Prostate gland (tissue), 2 donors: Measurements from ENCODE around the genes MCF2L and ADPRHL1.

GRCh38 chr13:112956331-112957278, 12.4 kb upstream of the MCF2L start:
- PRO-cap, result no peak
- RAMPAGE, long total RNA, 2 experiments, result no peak in any of the 2 experiments

DNA sequence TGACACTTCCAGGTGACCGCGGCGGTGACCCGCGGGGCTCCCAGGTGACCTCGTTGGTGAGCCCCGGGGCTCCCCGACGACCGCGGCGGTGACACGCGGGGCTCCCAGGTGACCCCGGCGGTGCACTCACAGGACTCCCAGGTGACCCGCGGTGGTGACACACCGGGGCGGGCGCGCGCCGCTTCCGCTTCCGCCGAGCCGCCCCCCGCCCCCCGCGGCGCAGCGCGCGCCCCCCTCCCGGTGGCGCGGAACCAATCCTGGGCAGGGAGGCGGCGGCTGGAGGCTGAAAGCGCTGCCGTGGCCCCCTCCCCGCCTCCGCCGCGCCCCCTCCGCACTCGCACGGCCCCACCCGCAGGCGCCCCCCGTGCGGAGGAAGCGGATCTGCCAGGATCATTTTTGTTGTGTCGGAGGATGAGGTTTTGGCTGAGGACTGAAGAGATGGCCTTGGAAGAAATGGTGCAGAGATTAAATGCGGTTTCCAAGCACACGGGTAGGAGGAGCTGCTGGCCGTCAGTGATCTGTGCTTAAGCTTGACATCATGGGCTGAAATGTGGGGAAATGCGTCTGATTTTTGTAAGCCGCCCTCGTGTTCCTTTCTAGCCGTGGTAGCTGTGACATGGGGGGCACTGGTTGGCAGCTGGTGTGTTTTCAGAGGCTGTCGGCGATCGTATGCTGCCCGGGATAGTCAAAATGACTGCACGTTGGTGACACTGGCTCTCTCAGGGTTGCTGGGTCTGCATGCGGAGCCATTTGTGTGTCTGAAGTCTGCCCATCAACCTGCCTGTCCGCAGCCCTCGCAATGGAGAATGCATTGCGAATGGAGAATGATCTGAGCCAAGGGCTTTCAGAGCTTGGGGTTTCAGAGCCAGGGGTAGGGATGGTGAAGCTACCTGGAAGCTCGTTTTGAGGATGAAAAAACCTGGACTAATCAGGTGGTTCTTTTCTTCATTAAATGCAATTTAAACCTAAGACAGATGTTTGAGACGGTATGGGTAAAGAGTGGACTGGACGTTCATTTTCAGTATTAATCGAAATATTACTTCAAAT, at the start of gene MCF2L:
MCF2L (plus strand) TSS at position 246 of the 1,047 bp plus-strand sequence.
- PRO-cap, result bidirectional peak, plus-strand start at position 254 of the sequence, minus-strand start at position 128 of the sequence; bidirectional peak, plus-strand start at position 481 of the sequence, minus-strand start at position 440 of the sequence
- RAMPAGE, long total RNA, 2 experiments, result start-site peak on the plus strand in 2 of 2 experiments, centred at positions 249 to 369 of the sequence, 23 to 29 reads per replicate; start-site peak on the minus strand in 1 of 2 experiments, centred at position 161 of the sequence, 39 reads per replicate

DNA sequence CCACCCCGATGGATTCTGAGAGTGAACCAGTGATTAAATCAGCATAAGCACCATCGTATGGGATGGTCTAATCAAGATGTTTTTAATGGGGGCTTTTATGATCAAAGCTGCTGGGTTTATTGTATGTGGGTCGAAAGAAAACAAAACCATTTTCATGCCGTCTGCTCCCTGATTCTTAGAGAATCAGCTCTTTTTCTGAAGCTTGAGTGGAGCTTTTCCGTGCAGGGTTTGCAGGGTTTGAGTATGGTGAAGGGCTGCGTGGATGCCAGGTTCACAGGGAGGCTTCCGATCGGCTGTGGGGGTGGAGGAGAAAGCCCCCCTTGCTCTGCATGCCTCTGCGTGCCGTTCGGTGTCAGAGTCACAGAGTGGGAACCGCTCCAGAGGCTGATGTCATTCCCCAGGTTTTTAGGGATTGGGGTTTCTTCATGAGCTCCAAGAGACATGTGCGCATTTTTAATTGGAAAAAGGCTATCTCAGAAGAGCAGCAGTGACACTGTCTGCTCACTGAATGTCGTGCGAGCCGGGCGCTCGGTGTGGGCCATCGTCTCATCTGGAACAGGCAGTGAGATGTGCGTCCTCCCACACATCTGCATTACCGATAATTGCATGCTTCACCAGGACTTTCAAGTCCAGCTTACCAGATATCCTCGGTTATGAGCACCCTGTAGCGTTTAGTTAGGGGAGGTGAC, 1.5 kb downstream of the MCF2L start:
- PRO-cap, result no peak
- RAMPAGE, long total RNA, 2 experiments, result no peak in any of the 2 experiments

- PRO-cap, result no peak
- RAMPAGE, long total RNA, 2 experiments, result no peak in any of the 2 experiments
Observed at GRCh38 chr13:112980304-112980782, 11.3 kb downstream of the MCF2L start.

DNA sequence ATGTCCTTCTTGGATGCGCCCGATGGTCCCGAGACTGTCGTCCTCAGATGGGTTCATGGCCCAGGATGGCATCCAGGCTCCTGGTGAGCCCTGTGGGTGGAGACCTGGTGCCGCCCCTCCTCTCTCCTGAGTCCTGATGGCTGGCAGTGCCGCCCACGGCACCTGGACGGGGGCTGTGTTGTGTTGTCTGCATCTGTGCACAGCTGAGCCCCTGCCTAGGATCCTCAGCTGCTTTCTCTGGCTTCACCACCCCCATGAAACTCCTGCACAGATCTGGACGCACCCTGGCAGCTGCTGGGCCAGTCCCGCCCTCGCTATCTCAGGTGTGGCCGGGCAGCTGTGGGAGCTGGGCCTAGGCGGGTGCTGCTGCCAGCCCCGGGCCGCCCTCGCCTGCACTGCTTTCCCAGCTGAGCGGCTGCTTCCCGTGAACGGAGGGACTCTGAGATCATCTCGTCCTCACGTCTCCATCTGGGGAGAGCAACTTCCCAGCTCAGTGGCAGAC, 27.7 kb downstream of the MCF2L start:
- PRO-cap, result no peak
- RAMPAGE, long total RNA, 2 experiments, result no peak in any of the 2 experiments

DNA sequence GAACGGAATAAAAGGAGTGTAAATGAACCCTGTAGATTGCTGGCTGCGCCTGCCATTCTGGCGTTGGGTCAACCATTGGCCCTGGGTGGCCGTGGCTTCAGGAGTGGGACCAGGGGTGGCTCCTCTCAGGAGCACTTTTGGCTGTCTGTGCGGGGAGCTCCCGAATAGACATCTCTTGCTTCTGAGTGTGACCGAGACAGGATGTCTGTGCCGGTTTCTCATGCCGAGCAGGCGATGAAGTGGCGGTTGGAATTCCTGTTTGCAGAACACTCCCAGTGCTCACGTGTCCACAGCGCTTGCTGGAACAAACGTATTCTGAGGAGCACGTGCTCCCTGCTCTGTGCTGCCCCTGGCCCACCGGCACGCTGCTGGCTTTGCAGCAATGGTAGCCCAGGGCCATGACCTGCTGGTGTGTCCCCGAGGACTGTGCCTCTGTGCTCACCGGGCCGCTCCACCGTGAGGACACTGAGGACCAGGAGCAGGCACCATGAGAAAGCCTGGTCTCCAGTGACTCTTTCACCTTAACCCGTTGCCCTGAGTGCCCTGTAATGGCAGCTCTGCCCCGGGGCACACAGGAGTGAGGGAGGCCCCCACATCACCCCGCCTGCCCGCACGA, 40.2 kb upstream of the F7 start:
- PRO-cap, result no peak
- RAMPAGE, long total RNA, 2 experiments, result no peak in any of the 2 experiments

DNA sequence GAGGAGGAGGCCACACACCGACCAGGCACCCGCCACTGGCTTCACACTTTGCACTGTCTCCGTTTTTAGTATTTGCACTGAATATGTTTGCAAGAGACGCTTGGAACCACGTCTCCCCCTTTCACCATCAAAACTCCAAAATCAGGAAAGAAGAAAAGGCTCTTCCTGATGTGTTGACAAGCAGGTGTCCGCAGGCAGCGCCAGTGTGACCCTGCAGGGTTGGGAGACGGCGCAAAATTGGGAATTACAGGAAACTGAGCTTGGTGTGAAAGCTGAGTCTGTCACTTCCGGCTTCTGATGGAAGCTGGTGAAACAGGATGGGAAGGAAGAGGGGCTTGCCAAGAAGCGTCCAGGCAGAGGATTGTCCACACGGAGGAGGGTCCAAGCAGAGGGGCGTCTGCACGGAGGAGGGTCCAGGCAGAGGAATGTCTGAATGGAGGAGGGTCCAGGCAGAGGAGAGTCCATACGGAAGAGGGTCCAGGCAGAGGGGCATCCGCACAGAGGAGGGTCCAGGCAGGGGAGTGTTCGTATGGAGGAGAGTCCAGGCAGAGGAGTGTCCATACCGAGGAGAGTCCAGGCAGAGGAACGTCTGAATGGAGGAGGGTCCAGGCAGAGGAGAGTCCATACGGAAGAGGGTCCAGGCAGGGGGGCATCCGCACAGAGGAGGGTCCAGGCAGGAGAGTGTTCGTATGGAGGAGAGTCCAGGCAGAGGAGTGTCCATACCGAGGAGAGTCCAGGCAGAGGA, 26.0 kb upstream of the F7 start:
- PRO-cap, result no peak
- RAMPAGE, long total RNA, 2 experiments, result no peak in any of the 2 experiments

GRCh38 chr13:113153241-113153836, 5.1 kb upstream of the PROZ start:
- PRO-cap, result no peak
- RAMPAGE, long total RNA, 2 experiments, result no peak in any of the 2 experiments

DNA sequence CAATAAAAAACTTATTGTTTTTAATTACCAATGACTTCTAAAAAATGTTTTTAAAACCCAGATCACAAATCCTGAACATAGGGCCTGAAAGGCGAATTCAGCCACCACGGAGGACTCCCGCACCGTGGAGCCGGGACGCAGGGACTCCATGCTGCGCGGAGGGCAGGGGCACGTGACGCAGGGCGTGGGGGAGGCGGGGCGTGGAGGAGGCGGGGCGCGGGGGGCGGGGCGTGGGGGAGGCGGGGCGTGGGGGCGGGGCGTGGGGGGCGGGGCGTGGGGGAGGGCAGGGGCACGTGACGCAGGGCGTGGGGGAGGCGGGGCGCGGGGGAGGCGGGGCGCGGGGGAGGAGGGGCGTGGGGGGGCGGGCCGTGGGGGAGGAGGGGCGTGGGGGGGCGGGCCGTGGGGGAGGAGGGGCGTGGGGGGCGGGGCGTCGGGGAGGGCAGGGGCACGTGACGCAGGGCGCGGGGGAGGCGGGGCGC, 4.6 kb upstream of the PROZ start:
- PRO-cap, result unidirectional peak, minus-strand start at position 164 of the sequence
- RAMPAGE, long total RNA, 2 experiments, result no peak in any of the 2 experiments

DNA sequence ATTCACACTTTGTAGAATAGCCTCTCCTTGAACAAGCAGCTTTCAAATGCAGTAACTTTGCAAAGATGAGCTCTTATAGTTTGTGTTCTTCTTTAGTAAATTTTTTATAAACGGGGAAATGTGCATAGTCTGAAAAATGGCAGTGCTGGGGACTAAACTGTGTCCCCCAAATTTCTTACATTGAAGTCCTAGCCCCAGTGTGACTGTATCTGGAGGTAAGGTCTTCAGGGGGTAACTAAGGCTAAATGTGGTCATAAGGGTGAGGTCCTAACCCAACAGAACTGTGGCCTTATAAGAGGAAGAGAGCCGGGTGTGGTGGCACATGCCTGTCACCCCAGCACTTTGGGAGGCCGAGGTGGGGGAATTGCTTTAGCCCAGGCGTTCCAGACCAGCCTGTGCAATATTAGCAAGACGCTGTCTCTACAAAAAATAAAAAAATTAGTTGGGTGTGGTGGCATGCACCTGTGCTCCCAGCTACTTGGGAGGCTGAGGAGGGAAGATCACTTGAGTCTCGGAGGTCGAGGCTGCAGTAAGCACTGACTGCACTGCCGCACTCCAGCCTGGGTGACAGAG, 17.8 kb downstream of the PROZ start:
- PRO-cap, result no peak
- RAMPAGE, long total RNA, 2 experiments, result no peak in any of the 2 experiments

DNA sequence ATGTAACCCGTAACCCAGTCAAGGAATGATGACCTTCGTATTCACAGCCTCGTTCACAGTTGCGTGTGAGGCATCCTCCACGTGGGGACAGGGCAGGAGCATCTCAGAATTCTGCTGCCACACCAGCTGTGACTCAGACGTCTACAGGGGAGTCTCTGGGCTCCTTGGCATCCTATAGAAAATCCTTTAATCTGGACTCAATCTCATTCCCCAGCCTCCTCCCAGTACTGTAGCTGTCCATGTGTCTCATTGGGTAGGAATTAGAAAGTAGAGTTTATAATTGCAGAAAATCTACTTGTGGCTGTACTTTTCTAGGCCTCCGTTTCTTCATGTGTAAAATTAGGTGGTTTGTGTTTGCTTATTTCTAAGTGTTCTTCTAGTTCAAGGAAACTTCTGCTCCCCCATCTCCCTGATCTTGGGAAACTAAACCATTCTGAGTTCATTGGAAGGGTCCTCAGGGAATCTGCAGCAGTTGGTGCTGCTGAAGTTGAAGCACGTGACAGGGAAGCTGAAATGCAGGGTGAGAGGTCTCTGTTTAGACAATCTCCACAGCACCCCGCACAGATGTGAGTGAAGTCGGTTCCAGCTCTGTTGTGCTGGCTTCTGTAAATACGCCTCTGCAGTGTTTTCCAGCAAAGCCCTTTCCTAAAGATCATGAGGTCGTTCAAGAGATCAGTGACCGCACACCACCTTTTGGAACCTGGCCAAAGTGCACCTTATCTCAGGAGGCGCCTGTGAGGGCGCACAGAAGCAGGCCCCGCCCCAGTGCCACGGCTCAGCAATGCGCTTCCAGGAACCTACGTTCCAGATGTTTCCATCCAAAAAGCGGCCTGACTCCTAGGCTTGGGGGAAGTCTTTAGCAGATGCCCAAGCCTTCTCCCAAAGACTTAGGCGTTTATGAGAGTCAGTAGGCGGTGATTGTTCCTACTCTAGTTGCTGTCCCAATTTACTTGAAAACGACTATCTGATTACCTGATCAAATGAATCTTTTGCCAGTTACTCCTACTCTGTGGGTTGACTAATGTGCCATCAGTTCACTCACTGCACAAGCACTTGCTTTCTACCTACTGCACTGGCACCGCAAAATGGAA, 10.6 kb downstream of the CUL4A start:
- PRO-cap, result no peak
- RAMPAGE, long total RNA, 2 experiments, result no peak in any of the 2 experiments

GRCh38 chr13:113245757-113246143, 36.3 kb downstream of the CUL4A start:
- PRO-cap, result no peak
- RAMPAGE, long total RNA, 2 experiments, result no peak in any of the 2 experiments

GRCh38 chr13:113324331-113324784, 27.3 kb downstream of the LAMP1 start:
- PRO-cap, result no peak
- RAMPAGE, long total RNA, 2 experiments, result no peak in any of the 2 experiments

GRCh38 chr13:113453399-113454015, at the start of gene ADPRHL1:
Gene ADPRHL1, minus strand, starts transcription at chr13:113453488.
- PRO-cap, result no peak
- RAMPAGE, long total RNA, 2 experiments, result no peak in any of the 2 experiments

DNA sequence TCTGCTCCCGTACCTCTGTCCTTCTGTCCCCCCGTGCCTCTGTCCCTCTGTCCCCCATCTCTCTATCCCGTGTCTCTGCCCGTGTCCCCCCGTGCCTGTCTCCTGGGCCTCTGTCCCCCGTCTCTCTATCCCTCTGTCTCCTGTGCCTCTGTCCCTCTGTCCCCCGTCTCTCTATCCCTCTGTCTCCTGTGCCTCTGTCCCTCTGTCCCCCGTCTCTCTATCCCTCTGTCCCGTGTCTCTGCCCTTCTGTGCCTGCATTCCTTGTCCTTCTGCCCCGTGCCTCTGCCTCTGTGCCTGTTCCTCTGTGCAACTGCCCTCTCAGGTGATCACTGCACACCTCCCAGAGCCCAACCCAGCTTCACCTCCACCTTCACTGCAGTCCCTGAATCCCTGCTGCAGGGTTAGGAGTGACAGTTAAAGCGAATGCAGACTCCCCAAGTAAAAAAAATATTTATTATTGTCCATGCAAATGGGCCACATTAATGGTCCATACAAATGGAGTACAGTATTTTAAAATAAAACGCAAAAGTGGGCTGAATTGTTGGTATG, 17.5 kb downstream of the DCUN1D2 start:
- PRO-cap, result no peak
- RAMPAGE, long total RNA, 2 experiments, result start-site peak on the minus strand in 1 of 2 experiments, centred at position 256 of the sequence, 9 reads per replicate

GRCh38 chr13:113549117-113549915, 35.2 kb upstream of the TFDP1 start:
- PRO-cap, result no peak
- RAMPAGE, long total RNA, 2 experiments, result no peak in any of the 2 experiments

DNA sequence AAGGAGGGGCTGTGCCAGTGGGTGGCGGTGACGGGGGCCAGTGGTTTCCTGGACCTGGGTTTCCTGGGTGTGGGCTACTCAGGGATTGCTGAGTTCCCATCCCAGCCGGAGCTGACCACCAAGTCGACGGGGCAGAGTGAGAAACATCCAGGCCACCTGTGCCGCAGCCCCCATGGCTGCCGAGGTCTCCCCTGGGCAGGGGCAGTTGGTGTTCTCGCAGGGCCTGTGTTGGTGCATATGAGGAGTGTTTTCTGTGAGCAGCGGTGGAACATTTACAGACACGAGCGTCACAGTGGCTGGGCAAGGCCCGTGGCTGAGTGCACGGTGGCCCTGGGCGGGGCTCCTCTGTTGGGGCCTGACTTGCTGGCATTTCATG, 23.2 kb downstream of the TFDP1 start:
- PRO-cap, result no peak
- RAMPAGE, long total RNA, 2 experiments, result no peak in any of the 2 experiments

DNA sequence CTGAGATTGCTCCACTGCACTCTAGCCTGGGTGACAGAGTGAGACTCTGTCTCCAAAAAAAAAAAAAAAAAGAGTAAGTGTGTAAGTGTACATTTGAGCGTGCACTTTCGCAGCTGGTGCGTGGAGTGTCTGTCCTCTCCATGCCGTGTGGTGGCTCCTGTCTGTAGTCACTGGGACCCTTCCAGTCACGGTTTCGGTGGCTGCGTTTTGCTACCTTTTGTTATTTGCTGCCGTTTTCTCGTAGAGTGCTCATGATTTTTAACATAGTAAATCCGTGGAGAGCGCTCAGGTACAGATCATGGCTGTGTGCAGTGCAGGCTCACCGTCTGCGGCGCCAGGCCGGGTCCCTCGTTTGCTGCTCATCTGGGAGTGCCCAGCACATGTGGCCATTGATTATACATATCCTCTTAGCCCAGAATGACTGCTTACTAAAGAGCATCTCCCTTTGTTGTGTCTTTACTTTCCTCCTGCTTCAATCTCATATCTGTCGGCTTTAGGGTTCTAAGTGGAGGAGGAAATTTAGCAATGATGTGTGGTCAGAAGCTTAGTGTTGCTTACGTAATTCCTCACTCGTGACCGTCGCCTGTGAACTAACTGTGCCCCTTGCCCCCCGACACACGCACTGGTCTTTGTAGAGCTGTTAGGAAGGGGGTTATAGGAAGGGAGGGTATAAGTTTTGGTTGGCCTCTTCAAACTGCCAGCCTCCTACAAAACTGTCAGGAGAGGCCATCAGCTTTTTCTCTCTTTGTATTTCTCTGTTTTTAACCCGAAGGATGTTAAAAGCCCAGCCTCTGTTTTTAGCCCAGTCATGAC, 31.8 kb downstream of the TFDP1 start:
- PRO-cap, result no peak
- RAMPAGE, long total RNA, 2 experiments, result no peak in any of the 2 experiments

- PRO-cap, result no peak
- RAMPAGE, long total RNA, 2 experiments, result no peak in any of the 2 experiments
Observed at GRCh38 chr13:113639697-113640460, 18.1 kb downstream of the ATP4B start.

- PRO-cap, result unidirectional peak, minus-strand start at chr13:113725261
- RAMPAGE, long total RNA, 2 experiments, result no peak in any of the 2 experiments
Observed at GRCh38 chr13:113724828-113725544, 34.0 kb upstream of the TMEM255B start.